ENCODE measurements around a stretch of chr13.

GRCh38 chr13:111184100-111184289, 68.9 kb downstream of the ARHGEF7 start:
- PRO-cap, result no peak

DNA sequence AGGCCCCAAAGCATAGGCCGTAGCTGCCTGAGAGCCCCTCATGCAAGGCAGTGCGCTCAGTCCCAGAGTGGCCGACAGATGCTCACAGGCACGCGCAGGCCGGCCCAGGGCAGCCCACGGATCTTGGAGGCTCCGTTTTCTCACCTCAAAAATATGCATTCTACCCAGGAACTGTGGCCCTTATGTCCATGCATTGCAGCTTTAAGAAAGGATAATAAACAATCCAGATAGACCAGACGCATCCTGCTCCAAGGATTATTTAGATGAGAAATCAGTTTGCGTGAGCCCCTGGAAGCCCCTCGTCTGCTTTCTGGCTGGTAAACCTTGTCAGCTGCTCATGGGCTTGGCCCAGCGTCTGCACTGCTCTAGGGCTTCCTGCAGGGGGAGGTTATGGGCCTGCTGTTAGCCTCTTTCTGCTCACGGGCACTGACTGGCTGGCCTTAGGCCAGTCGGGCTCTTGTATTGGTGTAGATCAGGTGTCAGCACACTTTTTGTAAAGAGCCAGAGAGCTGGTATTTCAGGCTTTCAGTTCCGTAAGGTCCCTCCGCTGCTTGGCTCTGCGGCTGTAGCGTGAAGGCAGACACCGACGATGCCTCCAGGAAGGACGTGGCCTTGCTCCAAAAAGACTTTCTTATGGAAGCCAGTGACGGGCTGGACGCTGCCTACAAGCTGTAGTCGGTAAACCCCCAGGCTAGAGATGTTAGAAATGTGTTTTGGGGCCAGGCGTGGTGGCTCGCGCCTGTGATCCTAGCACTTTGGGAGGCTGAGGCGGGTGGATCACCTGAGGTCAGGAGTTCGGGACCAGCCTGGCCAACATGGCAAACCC, 24.3 kb downstream of the TEX29 start:
- PRO-cap, result no peak

- PRO-cap, result no peak
These were observed 130.4 kb downstream of the TEX29 start for GRCh38 chr13:111450708-111451448.

DNA sequence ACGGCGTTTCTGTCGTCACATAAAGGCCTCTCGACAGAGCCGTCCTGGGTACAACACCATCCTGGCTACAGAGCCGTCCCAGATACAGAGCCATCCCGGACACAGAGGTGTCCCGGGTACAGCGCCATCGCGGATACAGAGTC, 222.8 kb upstream of the SOX1 start:
- PRO-cap, result no peak

GRCh38 chr13:112163778-112164019, 96.8 kb downstream of the SOX1 start:
- PRO-cap, result no peak

- PRO-cap, result no peak
These were observed 139.5 kb upstream of the SPACA7 start for GRCh38 chr13:112236458-112237296.

DNA sequence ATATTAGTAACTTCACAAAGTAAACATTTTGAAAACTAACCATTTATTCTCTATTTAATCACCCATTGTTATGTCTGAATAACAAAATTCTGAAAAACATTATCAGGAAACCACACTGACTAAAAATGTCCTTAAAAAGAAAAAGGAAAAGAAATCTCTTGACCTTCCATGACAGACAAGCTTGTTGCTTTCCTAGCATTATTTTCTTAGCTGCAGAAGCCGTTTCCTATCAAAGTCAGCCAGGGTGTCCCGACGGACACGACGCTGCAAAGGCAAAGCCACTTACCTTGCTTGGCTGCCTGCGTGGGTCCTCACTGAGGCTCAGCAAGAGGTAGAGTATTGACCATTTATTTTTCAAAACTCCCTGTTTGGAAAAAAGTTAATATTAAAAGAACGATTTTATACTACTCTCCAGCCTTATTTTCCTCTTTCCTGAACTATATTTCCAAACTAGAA, 28.9 kb downstream of the TUBGCP3 start:
- PRO-cap, result no peak

- PRO-cap, result no peak
These were observed 50.4 kb upstream of the TUBGCP3 start for GRCh38 chr13:112638285-112638778.

DNA sequence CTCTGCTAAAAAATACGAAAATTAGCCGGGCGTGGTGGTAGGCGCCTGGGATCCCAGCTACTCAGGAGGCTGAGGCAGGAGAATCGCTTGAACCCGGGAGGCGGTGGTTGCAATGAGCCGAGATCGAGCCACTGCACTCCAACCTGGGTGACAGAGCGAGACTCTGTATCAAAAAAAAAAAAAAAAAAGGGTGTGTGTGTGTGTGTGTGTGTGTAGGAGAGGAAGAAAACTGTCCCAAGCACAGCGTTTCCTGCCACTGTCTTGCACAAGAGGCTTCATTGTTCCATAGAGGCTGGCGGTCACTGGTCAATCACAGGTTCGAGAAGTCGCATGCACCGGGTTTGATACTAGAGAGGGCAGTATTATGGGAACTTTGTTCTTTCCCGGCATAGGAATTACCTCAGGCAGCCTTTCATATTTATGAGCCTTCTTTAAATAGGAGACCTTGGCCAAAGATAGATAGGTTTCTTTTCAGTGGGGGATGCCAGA, 1.5 kb downstream of the ATP11A start:
- PRO-cap, result no peak

GRCh38 chr13:112711517-112712418, 21.9 kb downstream of the ATP11A start:
- PRO-cap, result unidirectional peak, minus-strand start at chr13:112711869

DNA sequence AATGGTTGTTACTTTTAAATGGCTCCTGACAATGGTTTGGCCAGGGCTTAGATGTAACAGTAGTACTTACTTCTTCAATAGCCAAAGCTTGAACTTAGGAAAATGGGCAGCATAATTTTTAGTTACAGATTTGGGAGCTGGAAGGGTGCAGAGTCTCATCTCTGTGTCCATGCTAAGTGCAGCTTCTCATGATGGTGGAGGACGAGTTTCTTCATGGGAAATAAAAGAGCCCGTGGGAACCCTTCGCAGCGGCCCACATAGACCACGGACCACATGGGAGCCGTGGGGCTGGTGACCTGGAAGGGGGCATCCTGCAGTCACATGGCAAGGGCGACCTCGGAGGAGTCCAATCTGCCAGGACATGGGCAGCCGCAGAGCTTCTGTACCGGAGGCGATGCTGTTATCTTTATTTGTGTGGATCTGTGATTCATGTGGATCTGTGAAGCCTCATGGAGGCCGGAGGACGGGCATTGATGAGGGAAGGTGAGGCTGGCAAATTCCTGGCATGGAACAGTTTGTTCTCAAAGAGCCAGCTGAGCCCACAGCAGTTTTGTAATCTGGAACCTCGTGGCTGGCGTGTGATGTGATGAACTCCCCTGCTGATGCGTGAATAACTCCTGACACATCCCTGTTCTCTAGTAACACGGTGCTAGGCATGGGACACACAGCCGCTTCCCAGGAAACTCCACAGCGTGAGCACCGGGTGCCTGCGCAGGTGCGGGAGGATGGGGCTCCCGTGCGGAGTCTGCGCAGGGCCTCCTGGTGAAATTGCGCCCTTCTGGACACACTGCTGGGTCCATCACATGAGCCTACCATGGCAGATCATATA, 40.3 kb downstream of the ATP11A start:
- PRO-cap, result no peak

DNA sequence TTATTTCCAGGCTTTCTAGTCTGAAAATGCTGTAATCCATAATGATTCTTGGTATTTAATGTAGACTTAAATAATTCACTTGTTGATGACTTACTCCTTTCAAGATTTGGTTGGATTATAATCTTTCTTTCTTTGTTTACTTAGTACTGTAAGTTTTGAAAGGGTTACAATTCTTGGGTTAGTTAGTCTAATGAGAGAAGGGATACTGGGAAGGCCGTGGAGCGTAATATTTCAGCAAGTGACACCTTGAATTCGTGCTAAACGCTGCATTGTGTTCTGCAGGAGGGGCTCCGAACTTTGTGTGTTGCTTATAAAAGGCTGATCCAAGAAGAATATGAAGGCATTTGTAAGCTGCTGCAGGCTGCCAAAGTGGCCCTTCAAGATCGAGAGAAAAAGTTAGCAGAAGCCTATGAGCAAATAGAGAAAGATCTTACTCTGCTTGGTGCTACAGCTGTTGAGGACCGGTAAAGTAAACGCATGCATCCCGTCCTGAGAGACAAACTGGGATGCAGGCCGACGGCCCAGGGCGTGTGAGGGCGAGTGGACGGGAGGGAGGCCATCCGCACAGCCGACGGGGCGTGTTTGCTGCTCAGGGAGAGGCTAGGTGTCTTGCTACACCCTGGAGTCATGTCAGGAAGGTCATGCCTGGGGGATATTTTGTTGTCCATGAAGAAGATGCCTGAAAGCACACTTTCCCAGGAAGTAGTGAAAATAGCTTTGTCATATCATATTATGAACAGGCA, 118.1 kb upstream of the MCF2L start:
- PRO-cap, result no peak

GRCh38 chr13:112978647-112979572, 9.9 kb downstream of the MCF2L start:
- PRO-cap, result no peak

DNA sequence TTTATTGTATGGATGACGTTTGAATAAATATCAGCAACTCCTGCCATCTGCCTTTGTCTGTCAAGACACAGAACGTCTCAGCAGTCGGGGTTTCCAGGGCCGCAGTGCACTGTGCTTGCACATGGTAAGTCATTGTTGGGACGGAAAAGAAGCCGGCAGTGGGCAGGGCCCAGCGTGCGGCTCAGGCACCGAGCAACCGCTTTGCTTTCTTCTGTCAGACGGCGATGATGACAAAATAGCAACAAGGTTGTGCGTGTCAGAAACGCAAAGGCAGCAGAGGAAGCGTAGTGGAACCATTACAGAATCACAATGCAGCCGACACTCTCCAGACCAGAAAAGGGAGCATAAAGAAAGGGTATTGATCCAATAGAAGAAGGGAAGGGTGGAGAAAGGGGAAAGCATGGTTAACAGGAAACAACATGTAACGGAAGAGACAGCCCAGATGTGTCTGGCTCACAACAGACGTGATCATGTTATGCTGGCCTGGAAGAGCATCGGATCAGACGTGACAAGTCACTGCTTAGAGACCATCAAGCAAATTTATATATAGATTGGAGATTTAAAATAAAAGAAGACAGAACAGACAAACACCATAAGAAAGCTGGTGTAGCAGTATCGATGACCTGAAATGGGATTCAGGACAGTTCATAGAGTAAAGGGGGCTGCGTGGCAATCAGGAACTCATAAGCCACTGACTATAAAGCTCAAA, 6.9 kb upstream of the F7 start:
- PRO-cap, result no peak

DNA sequence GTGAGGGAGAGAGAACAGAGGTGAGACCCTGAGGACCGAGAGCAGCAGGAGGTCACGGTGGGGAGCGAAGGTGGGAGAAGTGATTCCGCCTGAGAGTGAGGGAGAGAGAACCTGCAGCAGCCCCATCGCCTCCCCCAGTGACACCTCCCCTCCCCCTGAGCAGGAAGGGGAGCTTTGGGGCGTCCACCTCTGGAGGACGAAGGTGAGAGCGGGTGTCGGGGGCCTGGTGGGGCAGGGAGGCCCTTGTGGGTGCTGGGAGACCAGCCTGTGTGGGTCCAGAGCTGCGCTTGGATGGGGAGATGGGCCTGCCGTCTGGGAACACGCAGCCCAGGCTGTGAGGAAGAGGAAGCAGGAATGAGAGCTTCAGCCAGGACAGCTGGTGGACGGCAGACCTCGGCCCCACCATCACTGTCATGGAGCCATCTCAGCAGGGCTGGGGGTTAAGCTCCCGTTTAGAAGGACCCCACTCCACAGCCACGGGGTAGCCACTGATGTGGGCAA, 6.7 kb upstream of the PROZ start:
- PRO-cap, result no peak

DNA sequence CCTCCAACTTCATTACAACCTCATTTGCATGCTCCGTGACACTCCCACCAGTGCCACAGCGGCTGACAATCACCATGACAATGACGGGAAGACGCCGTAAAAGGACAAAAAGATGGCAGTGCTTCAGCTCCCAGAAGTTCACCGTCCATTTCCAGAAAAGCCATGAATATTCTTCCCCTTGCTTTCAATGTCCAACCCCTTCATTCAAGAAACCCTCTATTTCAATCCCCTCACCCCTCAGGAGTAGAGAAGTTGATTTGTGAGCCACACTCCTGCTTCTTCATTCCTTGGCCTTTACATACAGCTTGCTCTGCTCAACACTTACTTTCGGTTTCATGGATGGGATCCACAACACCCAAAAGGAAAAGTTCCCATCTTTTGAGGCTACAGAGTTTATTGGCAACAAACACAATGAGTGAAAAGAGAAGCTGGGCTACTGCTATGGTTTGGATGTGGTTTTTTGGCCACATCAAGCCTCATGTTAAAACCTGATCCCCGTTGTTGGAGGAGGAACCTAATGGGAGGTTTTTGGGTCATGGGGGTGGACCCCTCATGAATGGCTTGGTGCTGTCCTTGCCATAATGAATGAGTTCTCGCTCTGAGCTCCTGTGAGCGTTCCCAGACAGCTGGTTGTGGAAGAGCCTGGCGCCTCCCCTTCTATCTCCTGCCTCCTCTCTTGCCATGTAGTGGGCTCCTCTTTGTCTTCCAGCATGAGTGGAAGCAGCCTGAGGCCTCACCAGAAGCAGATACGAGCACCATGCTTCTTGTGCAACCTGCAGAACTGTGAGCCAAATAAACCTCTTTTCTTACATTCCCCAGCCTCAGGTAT, 19.8 kb downstream of the PCID2 start:
- PRO-cap, result no peak

DNA sequence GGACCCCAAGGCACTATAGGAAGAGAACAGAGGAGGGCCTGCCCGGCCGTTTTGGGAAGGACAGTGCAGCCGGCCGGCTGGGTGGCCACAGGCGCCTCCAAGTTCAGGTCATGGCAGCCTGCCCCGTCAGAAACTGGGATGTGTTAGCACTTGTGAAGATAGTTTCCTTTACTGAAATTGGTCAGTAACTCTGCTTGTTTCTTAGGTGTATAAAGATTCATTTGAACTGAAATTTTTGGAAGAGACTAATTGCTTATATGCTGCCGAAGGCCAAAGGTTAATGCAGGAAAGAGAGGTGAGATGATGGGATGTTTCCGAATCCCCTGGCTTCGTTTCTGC, 24.2 kb downstream of the CUL4A start:
- PRO-cap, result no peak

- PRO-cap, result no peak
These were observed 27.2 kb downstream of the CUL4A start for GRCh38 chr13:113236580-113237039.

GRCh38 chr13:113380317-113380798, 16.4 kb upstream of the GRTP1 start:
- PRO-cap, result no peak

- PRO-cap, result no peak
These were observed 4.9 kb downstream of the TMCO3 start for GRCh38 chr13:113495379-113496386.

Data from mesothelial cell of epicardium (in vitro differentiated cells).